Metanephros (tissue), 2 donors: ENCODE results near the genes ZNF483 and SHOC1.

GRCh38 chr9:109440567-109441158 lies 57.4 kb downstream of the PTPN3 start:
- RAMPAGE, long total RNA: no peak

- RAMPAGE, long total RNA: no peak
Observed at GRCh38 chr9:109556069-109556507, 58.0 kb upstream of the PTPN3 start.

DNA sequence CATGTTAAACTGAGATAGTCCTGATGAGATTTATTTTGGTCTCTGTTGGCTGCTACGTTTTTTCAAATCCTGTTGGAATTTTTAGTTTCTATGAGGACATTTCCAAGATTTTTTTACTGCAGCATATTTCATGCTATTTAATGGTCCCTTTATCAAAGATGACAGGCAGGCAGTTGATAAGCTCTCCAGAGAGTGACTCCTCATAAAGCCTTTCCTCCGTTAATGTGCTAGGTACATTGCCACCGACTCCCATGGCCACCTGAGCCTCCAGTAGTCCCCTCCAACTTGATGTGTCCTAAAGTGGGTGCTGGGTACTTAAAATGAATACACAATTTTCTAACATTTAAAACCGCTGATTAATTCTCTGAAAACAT lies 51.0 kb upstream of the PALM2AKAP2 start:
- RAMPAGE, long total RNA: no peak

- RAMPAGE, long total RNA: no peak
Observed at GRCh38 chr9:109797517-109798004, 17.6 kb downstream of the PALM2AKAP2 start.

DNA sequence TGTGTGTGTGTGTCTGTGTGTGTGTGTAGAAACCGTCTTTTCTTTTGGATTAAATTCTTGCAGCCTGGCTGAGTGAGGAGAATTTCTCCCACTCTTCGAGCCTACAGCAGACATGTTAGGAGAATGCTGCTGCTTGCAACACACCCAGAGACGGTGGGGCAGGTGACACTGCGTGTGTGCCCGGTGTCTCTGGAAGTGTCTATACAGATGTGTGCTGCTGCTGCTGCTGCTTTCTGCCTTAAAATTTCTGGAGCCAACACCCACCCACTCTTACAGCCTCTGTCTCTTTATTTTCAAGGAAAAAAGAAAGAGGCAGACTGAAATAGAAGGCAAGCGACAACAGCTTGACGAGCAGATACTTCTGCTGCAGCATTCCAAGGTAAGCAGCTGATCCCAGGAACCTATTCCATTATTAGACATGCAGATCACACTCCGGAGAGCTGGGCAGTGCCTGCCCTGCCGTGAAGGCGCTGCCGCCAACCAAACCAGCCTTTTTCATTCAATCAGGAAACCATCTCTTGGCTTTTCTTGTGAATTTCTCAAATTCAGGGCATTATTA lies 87.3 kb downstream of the PALM2AKAP2 start:
- RAMPAGE, long total RNA: no peak

DNA sequence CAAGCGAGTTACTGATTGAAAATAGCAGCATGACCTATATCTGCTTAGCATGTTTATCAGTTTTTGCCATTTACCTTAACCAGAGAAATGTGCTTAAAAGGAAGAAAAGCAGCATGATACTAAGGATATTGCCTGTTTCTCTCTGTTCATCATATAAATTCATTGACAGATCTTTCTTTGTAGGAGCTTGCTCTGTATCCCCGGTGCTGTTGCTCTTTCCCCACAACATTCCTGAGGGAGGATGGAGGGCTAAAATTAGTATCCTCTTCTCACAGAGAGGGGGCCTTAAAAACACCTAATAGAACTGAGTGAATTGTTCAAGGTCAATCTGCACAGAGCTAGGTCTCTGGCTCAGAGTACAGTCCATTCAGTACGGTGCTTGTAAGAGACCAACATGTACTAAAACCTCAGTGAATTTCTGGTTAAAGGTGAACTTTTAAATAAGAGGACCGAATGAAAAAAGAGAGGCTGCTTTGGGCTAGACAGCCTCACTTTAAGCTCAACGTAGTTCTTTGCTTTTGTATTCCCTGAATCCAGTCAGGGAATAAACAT lies 88.7 kb downstream of the PALM2AKAP2 start:
- RAMPAGE, long total RNA: no peak

GRCh38 chr9:109922519-109922978 lies 142.6 kb downstream of the PALM2AKAP2 start:
- RAMPAGE, long total RNA: no peak

DNA sequence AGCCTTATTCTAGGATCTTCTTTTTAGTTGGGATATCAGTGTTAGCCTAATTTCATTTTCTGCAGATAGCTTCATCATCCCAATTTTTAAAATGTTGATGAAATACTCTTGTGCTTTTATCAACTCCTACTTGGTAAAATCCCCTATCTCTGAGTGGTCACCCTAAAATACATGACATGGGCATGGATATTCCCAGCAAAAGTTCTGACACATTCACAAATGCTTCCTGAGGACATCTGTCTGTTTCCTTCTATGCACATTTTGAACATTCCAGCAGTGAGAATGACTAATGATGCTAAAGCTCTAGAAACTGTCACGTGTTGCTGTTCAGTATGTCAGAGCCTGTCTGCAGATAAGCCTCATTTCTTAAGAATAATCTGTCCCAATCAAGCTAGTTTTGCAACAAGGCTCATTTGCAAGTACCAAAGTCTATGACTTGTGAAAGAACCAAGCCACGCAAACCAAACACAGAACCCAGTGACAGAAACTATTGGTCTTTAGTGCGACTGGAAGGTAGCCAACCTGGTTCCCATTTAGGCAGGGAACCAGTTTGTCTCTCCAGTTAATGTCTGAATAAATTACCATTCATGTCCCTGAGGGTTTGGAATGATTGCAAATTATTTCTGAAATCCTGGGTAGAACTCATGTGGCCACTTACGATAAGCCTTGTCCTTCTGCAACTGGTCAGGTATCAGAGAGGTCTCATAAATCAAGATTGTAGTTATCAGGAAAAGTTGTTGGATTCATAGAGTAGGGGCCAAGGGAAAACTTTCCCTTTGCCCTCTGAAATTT lies 178.5 kb downstream of the C9orf152 start:
- RAMPAGE, long total RNA: no peak

GRCh38 chr9:110050147-110050513 lies 157.8 kb downstream of the C9orf152 start:
- RAMPAGE, long total RNA: no peak

DNA sequence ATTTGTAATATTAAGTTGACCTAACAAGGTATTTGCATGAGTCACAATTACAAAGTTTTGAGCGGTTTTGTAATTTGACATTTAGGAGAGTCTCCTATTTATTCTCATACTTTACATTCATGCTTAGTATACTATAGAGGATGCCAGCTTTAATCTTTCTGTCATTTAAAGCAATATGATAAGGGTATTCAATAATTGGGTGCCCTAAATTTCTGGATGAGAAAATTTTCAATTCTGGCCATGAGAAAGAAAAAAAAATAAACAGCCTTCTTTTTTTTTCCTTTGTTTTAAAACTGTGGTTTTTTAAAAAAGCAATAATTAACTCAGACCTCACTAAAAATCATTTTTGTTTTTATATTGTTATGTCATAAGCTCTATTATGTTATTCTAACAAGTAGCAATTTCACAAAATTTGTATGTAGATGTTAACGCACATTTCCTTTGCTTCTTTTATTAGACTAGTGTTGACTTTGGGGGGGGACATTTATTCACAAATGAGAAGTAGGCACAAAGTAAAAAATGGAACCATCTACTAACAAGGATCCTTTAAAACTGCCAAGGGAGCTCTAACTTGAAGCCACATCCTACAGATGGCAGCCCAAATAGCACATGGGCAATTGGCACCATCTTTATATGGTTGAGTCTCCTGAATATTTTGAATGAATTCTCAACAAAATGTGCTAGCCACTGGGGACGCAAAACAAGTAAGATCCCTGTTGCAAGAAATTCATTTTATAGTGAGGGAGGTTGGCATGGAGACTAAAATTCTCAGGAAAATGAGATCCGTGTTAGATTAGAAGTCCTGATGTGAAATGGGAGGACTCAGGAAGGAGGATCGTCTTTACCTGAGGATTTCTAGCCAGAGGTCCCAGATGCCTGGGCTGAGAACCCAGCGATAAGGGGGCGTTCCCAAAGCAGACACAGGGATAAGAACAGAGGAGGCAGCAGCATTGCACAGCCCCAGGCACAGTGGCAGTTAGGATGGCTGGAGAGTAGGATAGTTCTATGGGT lies 37.7 kb downstream of the C9orf152 start:
- RAMPAGE, long total RNA: no peak

- RAMPAGE, long total RNA: no peak
Observed at GRCh38 chr9:110445710-110446116, 108.0 kb upstream of the TXNDC8 start.

DNA sequence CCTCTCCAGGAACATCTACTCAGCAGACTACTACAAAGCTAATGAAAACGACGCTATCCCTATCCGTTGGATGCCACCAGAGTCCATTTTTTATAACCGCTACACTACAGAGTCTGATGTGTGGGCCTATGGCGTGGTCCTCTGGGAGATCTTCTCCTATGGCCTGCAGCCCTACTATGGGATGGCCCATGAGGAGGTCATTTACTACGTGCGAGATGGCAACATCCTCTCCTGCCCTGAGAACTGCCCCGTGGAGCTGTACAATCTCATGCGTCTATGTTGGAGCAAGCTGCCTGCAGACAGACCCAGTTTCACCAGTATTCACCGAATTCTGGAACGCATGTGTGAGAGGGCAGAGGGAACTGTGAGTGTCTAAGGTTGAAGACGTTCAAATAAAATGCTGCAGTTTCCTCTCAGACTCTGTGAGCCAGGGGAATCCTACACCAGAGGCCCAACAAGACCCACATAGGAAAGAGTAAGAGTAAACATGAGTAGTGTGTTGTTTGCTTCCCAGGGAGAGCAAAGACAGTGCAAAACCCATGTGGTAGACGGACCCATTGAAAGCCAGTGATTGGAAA lies 132.1 kb downstream of the MUSK start:
- RAMPAGE, long total RNA: no peak

DNA sequence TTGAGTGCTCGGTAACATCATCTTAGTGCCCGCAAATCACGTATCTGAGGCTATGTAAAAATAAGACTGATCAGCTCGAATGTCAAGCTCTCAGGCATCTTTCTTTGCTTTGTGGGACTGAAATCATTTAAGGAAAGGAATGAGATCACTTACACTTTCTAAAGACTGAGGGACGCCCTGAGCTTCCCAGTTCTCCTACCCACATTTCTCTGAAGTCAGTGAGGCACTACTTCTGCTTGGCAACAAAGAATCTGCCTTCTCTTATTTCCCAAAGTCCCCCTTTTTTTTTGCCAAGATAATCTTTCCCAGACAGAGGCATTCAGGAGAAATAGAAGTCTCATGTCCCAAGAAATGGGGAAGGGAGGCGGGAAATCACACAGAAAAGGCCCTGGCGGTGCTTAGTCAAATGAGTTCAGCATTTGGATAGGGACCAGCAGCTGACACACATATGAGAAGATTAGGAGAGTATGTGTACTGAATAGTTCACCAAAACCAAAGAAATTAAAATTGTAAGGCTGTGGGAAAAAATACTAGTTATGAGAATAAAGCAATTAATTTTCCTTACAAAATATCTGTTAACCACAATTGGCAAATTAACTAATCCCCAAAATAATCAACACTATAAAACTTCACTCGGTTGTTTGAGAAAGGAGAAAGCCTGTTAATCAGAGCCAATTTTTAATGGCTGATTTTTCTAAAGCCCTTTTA lies 159.7 kb downstream of the MUSK start:
- RAMPAGE, long total RNA: no peak

- RAMPAGE, long total RNA: no peak
Observed at GRCh38 chr9:111039523-111039819, 1.2 kb upstream of the LPAR1 start.

- RAMPAGE, long total RNA: no peak
Observed at GRCh38 chr9:111068696-111069265, 30.5 kb upstream of the LPAR1 start.

GRCh38 chr9:111371466-111371909 lies 41.5 kb upstream of the OR2K2 start:
- RAMPAGE, long total RNA: no peak

GRCh38 chr9:111481939-111482578 lies 2.1 kb downstream of the ECPAS start:
- RAMPAGE, long total RNA: no peak

DNA sequence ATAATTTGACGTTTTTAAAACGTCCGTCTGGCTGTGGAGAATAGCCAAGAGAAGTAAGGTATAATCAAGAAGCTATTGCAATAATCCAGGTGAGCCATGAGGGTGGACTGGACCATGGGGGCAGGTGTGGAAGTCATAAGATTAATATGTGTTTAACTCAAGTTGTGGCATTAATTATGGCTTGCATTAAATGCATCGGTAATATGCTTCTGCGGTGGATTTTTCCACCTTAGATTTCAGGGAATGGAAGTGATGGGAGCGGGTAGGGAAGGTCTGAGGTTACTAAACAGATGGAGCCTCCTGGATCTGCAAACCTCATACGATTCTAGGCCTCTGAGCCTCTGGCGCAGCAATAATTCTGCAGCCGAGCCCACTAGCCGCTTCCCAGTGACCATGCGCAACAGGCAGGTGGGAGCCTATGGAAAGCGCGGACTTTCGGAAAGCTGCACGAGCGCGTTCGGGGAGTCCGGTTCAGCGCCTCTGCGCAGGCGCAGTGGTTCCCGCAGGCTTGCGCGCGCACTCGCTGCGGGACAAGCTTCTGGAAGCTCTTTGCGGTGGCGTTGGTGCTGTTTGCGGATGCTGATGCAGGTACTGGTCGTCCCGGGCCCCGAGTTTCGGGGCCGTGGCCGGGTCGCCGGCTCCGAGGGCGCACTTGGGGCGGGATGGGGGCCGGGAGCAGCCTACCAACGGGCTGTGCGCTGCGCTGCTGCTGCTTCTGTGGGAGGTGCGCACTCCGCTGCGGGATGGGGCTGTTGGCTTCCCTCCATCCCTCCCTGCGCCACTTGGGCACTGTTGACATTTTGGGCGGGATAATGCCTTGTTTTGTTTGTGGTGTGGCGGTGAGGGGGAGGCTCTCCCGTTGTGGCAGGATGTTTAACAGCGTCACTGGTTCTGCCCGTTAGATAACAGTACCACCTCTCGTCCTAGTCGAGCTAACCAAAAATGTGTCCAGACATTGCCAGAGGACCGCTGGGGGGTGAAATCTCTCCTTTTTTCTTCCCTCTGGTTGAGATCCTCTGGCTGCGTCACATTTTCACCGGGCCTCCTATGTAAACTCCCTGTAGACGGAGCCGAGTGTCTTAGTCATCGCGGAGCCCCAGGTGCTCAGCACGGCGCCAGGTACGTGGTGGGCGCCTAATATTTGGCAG lies at the start of gene ZNF483:
Gene ZNF483, plus strand, starts transcription at position 505 of the 1,148 bp plus-strand sequence.
- RAMPAGE, long total RNA: no peak

- RAMPAGE, long total RNA: no peak
Observed at GRCh38 chr9:111525823-111526008, 737 bp downstream of the ZNF483 start.

GRCh38 chr9:111794754-111795368 lies at the start of gene SHOC1:
TSS of gene SHOC1 (minus strand) at chr9:111794937.
- RAMPAGE, long total RNA: no peak